SJSA1 (cell line): ENCODE data around the genes WASHC1 and RFX3.

- RAMPAGE, long total RNA, result no peak
Observed at GRCh38 chr9:29177-29501, at the start of gene WASHC1. WASHC1 (minus strand) TSS chr9:29456.

DNA sequence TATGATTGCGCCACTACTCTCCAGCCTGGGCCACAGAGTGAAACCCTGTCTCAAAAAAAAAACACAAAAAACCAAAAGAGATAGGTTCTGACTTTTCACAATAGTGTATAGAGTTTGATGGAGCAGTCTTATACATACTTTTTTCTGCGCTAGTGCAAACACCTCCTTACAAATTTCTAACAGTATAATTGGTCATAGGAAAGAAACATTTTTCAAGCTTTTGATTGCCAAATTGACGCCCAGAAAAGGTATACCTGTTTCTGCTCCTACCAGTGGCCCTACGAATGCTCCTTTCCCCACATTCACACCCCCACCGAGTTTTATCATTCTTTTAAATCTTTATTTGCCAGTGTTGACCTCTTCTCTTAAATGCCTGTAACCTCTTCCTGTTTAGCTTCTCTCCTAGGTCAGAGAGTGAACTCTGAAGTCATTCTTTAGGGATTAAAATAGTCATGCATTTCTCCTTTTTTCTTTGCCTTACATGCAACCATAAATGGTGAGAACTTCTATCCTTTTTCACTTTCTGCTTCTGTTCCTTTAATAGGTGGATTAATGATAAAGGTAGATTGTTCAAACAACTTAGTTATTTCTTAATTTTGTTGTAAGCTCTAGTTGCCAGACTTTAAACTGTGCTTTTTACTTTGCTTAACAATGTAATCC lies 7.7 kb downstream of the DOCK8 start:
- RAMPAGE, long total RNA, result no peak

DNA sequence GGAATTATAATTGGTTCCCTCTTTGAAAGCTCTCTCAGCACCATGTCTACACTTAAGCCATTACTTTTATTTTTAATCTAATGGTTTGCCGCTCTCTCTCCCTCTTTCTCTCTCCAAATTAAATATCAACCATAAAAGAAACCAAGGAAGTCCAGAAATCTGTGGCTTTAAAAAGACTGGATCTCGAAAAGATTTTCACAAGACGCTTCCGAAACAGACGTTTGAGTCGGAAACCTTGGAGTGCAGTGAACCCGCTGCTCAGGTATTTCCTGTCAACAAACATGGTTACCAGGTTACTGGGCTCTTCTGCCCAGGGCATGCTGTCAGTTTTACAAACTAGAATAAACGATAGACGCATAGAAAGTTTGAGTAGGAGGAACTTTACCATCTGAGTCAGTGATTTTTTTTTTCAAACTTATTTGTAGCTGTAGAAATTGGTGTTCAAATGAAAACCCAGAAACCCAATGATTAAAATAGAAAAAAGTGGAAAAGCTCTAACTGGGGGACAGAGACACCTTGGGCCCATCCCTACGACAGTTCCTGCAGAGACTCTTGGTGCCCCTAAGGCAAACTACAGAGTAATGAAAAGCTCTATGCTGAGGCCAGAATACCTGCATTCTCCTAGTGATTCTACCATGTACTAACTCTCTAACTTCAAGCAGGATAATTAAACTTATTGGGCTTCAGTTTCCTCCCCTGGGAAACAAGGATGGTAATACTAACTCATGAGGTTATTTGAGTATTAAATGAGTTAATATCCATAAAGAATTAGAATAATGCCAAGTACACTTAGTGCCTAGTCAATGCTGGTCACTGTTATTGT lies 90.0 kb downstream of the DOCK8 start:
- RAMPAGE, long total RNA, result no peak

DNA sequence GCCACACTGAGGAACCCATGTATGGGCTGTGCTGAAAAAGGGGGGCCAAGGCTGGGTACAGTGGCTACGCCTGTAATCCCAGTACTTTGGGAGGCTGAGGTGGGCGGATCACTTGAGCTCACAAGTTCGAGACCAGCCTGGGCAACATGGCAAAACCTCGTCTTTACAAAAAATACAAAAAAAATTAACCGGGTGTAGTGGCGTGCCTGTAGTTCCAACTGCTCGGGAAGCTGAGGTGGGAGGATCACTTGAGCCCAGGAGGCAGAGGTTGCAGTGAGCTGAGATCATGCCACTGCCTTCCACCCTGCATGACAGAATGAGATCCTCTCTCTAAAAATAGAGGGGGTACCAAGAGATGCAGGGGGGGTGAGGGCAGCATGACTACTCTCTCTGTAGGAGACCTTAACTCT lies 46.0 kb upstream of the KANK1 start:
- RAMPAGE, long total RNA, result no peak

DNA sequence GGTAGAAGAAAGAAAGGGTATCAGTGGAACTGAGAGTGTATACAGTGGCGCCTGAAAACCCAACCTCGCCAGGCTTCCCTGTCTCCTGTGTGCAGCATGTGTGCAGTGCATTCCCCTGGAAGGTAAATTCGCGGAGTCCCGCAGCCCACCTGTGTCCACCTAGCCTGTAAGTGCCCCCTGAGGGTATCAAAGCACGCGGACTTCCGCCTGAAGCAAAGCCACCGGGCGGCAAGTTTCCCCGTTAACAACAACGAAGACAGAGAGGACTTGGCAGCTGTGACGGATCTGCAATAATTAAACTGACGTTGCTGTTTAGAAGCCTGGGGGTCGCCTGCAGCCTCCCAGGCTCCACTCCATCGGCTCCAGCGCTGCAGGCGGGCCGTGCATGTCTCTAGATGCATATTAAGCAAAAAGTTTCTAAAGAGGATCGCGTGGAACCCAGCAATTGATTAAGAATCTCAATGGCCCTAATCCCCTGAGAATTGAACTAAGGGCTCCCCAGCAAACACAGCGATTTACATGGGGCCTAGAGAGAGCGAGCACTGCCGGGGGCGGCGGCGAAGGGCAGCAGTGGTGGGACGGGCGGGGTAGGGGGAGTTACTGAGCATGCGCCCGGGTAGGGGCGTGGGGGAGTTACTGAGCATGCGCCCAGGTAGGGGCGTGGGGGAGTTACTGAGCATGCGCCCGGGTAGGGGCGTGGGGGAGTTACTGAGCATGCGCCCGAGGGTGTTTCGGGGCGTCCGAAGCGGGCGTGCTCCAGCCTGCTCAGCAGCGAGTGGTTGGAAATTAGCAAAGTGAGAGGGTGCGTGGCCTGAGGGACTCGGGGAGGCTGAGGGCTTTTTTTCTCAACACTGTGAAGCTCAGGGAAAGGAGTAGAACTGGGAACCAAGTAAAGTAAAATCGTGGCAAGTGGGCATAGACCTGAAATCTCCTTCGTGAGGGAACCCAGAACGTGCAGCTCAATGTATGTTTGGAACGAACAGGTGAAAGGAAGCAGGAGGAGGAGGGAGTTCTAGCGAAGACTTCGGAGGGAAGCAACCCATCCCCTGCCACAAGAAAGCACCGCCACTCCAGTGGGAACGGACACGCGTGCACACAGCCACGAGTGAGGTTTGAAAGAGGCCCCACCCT lies 34.6 kb upstream of the KANK1 start:
- RAMPAGE, long total RNA, result no peak

DNA sequence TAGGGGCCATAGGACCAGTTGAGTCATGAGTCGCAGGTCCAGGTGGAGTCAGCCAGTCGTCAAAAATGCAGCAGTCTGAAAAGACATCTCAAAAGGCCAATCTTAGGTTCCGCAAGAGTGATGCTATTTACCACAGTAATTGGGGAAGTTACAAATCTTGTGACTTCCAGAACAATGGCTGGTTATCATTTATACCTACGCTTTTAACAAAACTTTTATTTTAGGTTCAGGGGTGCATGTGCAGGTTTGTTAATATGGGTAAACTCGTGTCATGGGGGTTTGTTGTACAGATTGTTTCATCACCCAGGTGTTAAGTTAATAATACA lies 61.1 kb downstream of the KANK1 start:
- RAMPAGE, long total RNA, result no peak

- RAMPAGE, long total RNA, result no peak
Observed at GRCh38 chr9:576625-577382, 72.3 kb downstream of the KANK1 start.

DNA sequence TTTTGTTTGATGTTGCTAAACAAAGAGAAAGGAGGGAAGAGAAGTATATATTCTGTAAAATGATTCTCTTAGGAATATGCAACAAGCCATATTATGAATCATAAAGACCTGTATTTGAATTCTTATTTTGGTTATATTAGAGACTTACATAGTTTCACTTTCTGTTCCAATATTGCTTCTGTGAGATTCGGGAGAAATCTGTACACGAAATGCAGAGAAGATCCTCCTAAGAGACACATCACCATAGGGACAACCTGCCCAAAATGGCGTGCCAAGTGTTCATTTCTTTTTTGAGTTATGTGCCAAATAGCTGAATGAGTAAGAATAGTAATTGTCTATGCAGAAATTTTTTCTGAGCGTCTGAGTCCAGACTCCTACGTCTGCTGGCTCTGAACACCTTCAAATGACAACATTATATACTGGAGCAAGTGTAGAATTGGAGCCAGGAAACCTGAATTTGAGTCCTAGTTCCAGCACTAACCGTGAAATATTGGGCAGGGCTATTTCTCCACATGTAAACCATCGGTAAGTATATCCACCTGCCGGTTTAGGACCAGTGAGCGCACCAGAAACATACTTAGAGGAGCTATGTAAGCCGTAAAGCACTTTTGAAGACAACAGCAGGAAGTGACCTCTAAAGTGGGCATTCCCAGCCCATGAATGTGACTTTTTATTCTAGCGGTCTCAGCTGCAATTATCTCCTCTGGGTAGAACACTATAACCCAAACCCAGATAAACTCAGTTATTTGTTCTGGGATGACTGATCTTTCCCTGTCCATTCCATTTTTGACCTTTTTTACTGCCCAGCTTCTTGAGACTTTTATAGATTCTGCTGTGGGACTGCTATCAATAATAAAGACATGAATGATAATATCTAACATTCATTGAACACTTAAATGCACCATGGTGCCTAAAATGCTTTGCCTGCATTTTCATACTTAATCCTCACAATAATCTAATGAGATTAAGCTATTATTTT lies 163.8 kb upstream of the DMRT1 start:
- RAMPAGE, long total RNA, result no peak

- RAMPAGE, long total RNA, result no peak
Observed at GRCh38 chr9:730868-731433, 110.5 kb upstream of the DMRT1 start.

GRCh38 chr9:734733-735303 lies 106.7 kb upstream of the DMRT1 start:
- RAMPAGE, long total RNA, result no peak

DNA sequence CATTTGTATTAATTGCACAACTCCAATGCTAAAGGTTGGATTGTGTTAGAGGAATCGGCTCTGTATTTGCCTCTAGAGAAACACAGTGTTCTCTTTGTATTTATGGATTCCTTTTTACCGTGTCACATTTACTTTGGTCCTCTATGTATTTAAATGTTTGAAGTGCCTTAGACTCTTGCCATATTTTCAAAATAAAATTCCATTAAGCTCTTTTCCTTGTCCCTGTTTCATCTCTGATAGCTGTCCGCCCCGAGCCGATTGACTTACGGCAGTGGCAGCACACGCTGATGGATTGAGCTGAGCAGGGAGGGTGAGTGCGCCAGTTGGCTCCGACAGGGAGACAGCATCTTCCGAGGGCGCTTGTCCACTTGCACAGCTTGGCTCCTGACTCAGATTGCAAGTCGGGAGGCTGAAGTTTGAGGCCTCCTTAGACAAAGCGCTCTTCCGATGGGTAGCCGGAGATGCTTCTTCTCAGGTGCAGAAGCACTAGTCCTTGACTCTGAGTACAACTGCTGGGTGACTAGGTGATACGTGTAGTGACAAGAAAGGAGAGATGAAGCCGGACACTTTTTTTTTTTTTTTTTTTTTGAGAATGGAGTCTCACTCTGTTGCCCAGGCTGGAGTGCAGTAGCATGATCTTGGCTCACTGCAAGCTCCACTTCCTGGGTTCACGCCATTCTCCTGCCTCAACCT lies 95.5 kb upstream of the DMRT1 start:
- RAMPAGE, long total RNA, result no peak

DNA sequence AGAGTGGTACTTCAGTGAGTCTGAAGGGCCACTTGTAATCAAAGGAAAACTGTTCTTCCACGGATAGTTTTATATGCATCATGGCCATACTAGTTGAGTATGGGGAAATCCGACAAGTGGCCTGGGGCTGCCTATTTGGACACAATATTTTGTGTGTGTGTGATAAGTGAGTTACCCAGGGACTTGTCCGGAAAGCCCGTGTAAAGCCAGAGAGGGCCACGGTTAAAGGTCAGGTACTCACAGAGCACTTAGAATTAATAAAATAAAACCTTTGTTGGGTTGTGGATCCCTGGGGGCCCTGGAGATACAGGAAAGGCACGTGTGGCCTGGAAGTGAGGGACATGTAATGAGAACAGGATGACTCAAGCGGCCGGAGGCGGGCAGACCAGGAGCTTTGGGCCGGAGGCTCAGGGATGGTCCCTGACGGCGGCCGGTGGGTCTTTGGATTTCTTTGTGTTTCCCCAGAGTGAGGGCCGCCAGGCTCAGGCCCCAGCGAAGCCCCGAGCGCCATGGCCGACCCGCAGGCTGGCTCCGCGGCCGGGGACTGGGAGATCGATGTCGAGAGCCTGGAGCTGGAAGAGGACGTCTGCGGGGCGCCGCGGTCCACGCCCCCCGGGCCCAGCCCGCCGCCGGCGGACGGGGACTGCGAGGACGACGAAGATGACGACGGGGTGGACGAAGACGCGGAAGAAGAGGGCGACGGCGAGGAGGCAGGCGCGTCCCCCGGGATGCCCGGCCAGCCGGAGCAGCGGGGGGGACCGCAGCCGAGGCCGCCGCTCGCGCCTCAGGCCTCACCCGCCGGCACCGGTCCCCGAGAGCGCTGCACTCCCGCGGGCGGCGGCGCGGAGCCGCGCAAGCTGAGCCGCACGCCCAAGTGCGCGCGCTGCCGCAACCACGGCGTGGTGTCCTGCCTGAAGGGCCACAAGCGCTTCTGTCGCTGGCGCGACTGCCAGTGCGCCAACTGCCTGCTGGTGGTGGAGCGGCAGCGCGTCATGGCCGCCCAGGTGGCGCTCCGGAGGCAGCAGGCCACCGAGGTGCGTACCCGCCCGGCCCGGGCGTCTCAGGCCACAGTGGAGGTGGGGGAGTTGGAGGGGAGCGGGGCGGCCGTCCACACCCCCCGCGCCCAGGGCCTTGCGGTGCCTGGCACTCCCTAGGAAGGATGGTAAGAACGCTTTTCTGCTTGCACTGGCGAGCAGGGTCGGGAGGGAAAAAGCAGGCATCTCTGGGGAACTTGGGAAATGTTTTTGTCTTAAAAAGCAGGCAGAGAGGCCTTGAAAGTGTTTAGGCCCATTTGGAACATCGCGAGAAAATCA lies 1.4 kb downstream of the DMRT2 start:
- RAMPAGE, long total RNA, result no peak

DNA sequence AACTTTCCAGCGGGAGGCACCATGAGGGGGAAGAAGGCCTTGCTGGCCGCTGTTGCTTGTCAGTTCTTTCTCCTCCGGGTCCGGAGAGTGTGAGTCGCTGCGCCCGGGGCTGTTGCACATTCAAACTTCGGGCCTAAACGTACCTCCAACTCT lies 2.7 kb downstream of the SMARCA2 start:
- RAMPAGE, long total RNA, result no peak

- RAMPAGE, long total RNA, result no peak
Observed at GRCh38 chr9:2157091-2157780, 142.1 kb downstream of the SMARCA2 start.

DNA sequence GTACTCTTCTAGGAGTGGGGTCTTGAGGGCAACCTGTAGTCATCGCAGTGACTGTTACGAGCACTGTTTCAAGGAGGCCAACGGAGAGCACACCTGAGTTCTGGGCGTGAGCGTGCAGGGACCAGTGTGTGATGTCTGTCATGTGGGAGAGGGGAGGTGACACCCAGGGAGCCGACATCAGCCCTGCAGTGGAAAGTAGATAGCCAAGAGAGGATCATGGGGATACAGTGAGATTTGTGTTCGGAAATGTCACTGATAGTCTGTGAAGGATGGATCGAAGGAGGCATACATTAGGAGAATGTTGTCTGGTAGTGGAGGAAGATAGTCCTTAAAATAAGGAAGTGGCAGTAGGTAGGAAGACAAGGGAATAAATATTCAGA lies 157.5 kb downstream of the SMARCA2 start:
- RAMPAGE, long total RNA, result no peak

GRCh38 chr9:2424440-2425245 lies 196.9 kb upstream of the VLDLR start:
- RAMPAGE, long total RNA, result no peak

DNA sequence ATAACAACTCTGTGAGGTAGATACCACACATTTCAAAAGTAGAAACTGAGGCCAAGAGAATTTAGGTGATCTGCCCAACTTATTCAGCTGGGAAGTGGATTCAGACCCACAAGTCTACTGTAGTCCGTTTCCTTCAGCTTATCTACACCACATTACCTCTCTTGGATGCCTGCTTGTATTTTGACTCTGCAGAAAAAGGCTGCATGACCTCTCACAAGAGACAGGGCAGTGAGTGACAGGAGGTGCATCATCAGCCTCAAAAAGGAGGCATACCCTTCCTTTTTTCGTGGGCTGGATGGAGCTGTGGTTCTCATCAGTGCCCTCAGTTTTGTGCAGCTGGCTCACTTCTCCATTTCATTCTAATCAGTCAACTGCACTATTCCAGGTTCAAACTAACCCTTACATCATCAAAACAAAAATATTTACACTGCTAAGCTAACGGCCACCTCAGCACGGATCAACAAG lies 10.5 kb downstream of the KCNV2 start:
- RAMPAGE, long total RNA, result no peak

GRCh38 chr9:3337487-3337973 lies 188.3 kb downstream of the RFX3 start:
- RAMPAGE, long total RNA, result no peak

GRCh38 chr9:3475210-3475912 lies 50.4 kb downstream of the RFX3 start:
- RAMPAGE, long total RNA, result no peak

- RAMPAGE, long total RNA, result no peak
Observed at GRCh38 chr9:3525178-3526206, at the start of gene RFX3. RFX3 (minus strand) TSS chr9:3526001.